HEK293 (cell line): ENCODE measurements around a stretch of chr1.

DNA sequence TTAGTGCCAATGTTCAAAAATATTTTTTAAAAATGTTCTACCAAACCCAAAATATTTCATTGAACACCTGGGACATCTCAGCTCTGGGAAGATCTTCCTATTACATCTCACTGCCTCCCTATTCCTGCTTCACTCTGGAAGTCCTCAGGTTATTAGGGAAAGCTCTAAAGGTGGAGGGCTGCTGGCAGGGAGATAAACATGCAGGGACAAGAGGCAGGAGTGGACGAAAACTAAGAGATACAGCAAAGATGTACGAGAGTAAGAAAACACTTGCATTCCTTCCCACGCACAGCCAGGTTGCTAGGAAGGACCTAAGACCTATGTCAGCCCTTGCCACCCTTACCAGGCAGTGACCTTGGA, 87.3 kb upstream of the ZNF648 start:
- PRO-cap, result no peak
- RRBS, 2 experiments, result no CpG with 5 or more reads among the region's 3 CpGs

DNA sequence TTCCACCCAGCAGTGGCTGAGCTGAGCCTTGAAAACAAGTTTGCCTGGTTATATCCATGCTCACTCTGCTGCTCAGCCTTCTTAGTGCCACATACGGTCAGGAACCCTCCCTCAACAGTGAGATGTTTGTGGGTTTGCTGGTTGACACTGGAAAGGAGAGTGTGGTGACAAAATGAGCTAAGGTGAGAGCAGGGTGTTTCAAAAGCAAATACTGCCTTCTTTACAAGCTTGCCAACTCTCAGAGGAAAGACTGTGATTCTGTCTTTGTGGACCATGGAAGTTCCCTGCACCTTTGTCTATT, 119.8 kb upstream of the ZNF648 start:
- PRO-cap, result no peak
- RRBS, 2 experiments, result no CpG with 5 or more reads among the region's 1 CpG

DNA sequence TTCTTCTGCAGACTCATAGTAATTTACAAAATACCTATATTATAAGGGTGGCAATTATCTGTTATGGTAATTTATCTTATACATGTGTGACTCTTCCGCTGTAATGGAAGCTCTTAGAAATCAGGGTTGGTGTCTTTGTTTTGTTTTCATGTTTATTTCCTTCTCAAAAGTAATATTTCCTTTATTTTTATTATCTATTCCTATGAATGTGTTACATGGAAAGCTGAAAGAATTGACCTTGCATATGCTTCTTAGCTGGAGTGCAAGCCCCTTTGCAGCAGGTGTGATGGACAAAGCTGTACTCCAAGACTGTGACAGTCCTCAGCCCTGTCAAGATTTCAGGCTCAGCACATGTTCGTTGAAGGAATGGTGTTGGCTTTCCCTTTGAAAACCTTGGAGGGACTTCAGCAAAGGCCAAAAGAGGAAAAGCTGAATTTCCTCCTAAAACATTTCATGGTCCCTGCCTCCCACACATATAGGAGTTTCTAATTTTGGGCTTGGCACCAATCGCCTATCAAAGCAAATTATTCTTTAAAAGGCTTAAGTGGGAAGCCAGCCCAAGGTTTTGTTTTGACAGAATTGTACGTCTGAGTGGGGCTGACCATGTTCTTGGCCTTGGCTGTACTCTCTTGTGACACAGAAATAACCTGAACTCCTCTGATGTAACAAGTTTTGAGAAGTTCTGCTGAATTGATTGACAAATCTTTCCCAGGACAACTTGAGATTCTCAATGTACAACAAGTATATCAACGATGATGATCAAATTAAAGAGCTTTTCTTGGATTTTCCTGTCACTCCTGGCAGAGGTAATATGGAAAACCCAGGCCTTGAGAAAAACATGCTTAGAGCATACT, 135.5 kb upstream of the ZNF648 start:
- PRO-cap, result no peak
- RRBS, 2 experiments, result no CpG with 5 or more reads among the region's 5 CpGs

DNA sequence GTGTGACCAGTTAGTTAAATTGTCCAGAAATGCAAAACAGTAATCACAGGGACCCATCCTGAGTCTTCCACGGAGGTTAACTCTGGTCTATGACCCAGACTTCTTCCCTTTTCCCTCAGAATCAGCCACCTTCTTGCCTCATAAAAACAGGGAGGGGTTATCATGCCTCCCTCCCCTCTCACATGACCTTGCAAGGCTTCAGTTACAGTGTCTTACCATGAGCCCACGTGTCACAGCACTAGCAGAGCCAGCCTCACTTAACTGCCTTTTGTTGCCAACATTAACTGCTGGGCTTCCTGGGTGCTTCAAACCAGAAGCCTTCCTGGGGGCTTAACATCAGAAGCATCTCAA, 132.5 kb downstream of the GLUL start:
- PRO-cap, result no peak
- RRBS, 2 experiments, result no CpG with 5 or more reads among the region's 2 CpGs

DNA sequence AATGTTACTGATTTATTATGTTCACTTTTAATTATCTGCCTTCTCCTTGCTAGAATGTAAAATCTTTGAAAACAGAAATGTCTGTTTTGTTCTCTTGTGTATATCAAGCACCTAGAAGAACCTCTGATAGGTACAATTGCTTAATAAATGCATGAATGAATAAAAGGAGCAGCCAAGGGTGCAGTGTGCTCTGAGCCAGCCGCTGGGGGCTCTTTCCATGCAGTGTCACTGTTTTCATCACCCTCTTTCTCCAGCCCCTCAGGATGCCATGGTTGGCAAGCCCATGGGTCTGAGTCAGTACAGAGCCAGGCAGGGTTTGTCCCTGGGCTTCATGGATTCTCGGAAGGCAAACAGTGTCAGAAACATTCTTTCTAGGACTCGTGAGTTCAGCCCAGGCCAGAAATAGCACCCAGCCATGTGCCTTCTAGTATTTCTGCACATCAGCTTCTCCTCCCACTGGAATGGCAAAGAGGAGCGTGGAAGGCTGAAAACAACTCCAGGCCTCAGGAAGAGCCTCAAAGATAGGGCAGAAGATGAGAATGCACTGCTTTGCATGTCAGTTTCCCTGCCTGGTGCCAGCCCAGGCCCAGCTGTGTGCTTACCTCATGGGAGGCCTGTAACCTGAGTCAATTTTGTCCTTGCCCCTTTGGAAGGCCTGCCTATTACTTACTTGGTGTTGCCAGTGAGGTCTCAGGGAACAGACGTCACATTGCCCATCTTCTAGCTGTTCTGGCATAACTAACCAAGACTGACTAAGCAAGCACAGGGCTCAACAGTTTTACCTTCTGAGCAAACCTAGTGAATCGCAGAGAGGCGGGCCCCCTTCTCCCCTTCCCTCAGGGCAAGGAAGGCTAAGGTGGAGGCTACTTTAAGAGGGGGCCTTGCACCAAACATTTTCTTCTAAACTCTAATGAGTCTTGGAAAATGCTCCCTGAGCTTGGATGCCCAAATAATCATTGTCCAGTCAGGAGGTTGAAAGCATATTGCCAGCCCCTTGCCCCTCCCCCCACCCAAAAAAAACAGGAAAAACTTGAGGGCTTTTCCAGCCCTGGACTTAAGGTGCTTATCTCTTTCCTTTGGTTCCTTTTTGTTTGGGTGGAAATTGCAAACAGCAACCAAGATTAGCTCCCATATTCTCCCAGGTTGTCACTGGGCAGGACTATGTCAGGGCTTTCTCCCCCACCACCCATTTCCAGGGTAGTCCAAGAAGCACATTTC, 42.4 kb downstream of the GLUL start:
- PRO-cap, result no peak
- RRBS, 2 experiments, result no CpG with 5 or more reads among the region's 7 CpGs

GRCh38 chr1:182872175-182873022, 33.3 kb downstream of the DHX9 start:
- PRO-cap, result no peak
- RRBS, 2 experiments, result no CpG with 5 or more reads among the region's 2 CpGs

- PRO-cap, result unidirectional peak, plus-strand start at chr1:182962788
- RRBS, 2 experiments, result no CpG with 5 or more reads among the region's 5 CpGs
Observed at GRCh38 chr1:182962564-182962970, 9.6 kb upstream of the SHCBP1L start.

DNA sequence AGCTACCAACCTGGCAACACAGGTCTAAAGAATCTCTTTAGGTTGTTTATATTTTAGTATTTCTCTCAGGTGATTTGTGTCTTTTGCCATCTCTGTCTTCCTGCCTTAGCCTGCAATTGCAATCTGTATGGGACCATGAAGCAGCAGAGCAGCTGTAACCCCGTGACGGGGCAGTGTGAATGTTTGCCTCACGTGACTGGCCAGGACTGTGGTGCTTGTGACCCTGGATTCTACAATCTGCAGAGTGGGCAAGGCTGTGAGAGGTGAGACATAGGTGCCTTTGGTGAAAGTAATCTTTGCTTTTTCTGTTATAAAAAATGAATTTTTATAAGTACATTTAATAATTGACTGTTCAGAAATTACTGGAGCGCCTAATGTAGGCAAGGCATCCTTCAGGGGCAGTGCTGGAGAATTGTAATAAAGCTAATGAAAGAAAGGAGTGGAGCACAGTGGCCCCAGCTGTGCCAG, 60.7 kb upstream of the LAMC2 start:
- PRO-cap, result no peak
- RRBS, 2 experiments, result no CpG with 5 or more reads among the region's 4 CpGs

- PRO-cap, result no peak
- RRBS, 2 experiments, result no CpG with 5 or more reads among the region's 2 CpGs
Observed at GRCh38 chr1:183140077-183140767, 45.8 kb upstream of the LAMC2 start.

DNA sequence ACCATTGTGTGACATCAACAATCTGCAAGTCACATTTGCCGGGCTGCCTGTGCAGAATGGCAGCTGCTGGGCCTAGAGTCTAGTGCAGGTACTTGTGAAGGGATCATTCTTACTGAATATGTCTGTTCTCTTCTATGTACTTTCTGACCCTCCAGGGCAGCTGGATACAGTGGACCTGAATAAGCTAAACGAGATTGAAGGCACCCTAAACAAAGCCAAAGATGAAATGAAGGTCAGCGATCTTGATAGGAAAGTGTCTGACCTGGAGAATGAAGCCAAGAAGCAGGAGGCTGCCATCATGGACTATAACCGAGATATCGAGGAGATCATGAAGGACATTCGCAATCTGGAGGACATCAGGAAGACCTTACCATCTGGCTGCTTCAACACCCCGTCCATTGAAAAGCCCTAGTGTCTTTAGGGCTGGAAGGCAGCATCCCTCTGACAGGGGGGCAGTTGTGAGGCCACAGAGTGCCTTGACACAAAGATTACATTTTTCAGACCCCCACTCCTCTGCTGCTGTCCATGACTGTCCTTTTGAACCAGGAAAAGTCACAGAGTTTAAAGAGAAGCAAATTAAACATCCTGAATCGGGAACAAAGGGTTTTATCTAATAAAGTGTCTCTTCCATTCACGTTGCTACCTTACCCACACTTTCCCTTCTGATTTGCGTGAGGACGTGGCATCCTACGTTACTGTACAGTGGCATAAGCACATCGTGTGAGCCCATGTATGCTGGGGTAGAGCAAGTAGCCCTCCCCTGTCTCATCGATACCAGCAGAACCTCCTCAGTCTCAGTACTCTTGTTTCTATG, 43.5 kb upstream of the LAMC2 start:
- PRO-cap, result no peak
- RRBS, 2 experiments, result no CpG with 5 or more reads among the region's 14 CpGs

GRCh38 chr1:183286901-183287885, 101.1 kb downstream of the LAMC2 start:
- PRO-cap, result no peak
- RRBS, 2 experiments, result no CpG with 5 or more reads among the region's 10 CpGs

DNA sequence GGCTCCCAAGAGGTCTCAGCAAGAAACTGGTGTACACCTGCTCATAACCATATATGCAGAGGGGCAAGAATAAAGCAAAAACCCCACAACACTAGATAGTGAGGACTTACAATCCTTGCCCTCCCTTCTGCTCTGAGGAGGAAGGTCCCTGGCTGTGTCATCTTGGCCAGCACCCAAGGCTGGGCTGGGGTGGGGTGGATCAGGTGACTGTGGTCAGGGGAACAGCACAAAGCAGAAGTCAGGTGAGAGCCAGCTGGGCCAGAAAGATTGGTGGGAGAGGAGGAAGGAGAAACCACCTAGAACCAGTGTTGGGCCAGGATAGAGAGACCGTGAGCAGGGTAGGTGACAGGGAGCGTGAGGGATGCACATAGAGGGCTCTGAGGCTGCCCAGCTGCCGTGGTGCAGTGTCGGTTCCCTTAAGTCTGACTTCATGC, 22.7 kb downstream of the NCF2 start:
- PRO-cap, result no peak
- RRBS, 2 experiments, result no CpG with 5 or more reads among the region's 4 CpGs

DNA sequence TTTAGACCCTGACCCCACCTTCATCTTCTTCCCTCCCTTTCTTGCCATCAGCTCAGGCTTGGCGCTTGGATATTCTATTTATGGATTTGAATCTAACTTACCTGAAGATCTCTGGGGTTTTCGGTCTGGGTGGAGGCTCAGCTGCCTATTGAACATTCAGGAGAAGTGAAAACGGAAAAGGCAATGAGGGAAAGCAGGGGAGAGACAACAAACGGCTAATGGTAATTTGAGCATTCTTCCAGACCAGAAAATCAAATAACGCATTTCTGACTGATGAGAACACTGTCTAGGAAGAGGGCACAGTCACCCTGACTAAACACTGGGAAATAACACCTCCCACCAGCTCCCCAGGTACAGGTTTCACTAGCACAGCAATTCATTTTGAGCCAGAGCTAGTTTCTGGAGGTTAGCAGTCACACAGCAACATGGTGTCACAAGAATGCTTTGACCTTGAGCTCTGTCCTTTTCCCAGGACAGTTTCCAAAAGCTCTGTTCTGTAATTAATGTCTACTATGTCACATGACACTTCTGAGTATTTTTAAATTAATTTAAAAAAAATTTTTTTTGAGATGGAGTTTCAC, 21.1 kb downstream of the NCF2 start:
- PRO-cap, result no peak
- RRBS, 2 experiments, result no CpG with 5 or more reads among the region's 5 CpGs

GRCh38 chr1:183604902-183605357, 14.7 kb upstream of the NCF2 start:
- PRO-cap, result no peak
- RRBS, 2 experiments, result no CpG with 5 or more reads among the region's 9 CpGs

DNA sequence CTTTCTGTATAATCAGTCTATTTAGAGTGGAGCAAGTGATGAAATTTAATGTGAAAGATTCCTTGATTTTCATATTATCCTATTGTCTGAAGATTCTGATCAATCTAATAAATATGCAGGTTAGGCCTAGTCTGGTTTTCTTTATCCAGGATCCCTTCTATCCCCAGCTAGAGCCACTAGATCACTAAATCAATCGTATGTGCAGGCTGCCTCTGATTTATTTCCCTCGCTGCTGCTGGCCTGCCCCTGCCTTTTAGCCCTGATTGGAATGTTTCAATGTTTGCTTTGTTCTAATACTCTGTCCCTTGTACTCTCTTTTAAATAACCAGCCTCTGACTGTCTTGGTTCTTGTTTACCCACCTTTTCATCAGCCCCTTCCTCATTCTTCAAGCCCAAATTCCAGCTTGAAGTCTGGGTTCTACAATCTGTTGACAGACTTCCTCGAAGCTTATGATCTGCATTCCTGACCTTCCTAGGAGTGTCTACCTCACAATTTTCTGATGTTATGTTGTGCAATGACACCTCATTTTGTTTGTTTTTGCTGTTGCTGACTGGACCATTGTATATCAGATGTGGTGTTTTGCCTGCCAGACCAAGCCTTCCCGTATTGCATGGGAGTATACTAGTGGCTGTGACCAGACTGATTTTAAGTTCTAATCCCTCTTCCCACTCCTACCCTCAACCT, 46.5 kb upstream of the APOBEC4 start:
- PRO-cap, result no peak
- RRBS, 2 experiments, result no CpG with 5 or more reads among the region's 4 CpGs

- PRO-cap, result no peak
- RRBS, 2 experiments, result no CpG with 5 or more reads among the region's 8 CpGs
Observed at GRCh38 chr1:183873244-183874151, 68.6 kb downstream of the RGL1 start.

- PRO-cap, result no peak
- RRBS, 2 experiments, result no CpG with 5 or more reads among the region's 5 CpGs
Observed at GRCh38 chr1:183881738-183882281, 76.9 kb downstream of the RGL1 start.

DNA sequence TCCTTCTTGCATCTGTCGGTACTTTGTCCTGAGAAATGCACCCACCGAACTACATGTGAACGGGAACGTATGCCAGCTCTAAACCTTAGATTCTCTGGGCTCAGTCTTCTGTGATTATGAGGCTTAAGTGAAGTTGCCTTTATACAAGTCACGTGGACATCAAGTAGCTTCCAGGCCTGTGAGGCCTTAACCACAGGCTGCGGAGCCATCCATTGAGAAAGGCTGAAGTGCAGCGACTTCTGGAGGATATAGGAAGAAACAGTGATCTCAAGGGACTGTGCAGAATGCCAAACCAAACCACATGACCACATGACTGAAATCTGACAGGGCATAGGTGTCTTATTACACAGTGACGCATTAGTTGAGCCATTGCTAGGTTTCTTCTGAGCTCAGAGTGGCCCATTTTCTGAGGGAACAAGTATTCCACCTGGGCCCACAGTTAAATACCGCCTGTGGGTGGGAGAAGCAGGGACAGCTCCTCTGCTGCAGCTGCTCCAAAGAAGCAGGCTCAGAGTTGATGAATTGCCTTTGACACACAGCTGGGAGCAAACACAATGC, 94.6 kb downstream of the COLGALT2 start:
- PRO-cap, result bidirectional peak, plus-strand start at position 195 of the sequence, minus-strand start at position 112 of the sequence; bidirectional peak, plus-strand start at position 430 of the sequence, minus-strand start at position 221 of the sequence
- RRBS, 2 experiments, result no CpG with 5 or more reads among the region's 9 CpGs

DNA sequence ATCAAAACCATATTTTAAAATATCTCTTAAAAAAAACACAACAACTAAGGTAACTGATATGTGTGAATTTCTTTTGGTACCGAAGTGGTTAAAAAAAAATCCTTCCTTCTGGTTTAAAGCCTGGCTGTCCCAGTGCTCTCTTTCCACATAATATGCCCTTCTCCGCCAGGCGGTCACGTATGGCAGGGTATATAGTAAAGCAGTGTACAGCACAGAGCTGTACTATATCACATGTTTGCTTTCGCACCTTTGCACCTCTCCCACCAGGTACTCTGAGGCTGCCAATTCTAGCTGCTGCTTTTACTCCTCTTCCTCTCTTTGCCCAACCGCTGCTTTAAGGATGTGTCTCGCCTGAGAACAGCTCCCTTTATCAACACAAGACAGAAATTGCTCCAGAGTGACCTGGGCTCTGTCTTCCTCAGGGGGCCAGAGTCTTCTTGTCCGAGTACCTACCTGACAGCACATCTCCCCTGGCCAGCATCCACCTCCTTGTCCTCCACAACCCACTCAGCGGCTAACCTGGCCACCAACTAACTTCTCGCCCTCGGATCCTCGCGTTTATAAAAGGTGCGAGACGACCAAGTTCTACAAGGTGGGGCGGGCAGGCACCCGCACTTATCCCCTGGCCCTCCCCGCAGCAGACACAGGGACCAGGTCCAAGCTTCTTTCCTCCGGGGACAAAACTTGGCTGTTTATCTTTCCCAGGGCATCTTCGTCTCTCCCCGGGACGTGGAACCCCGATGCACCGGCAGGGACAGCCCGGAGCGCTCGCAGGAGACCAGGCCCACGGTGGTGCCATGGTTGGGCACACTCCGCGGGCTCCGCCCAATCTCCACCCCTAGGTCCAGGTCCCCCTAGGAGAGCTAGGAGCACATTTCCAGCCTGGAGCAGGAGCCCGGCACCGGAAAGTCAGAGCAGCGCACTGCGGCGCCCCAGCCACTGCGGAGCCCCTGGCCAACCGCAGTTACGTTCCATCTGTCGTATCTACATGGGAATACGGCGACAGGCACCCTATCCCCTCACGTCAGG, 1.5 kb downstream of the COLGALT2 start:
- PRO-cap, result bidirectional peak, plus-strand start at position 883 of the sequence, minus-strand start at position 962 of the sequence
- RRBS, 2 experiments, result 44 to 78% methylated on average over 3 of the region's 43 CpGs

DNA sequence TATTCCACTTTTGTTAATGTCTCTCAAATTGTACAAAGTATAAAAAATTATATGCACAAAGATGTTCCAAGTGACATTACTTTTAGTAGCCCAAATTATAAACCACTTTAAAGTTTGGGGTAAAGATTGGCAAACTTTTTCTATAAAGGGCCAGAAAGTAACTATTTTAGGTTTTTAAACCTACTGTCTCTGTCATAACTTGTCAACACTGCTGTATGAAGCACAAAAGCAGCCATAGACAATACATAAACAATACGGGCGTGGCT, 22.0 kb downstream of the TSEN15 start:
- PRO-cap, result no peak
- RRBS, 2 experiments, result no CpG with 5 or more reads among the region's 2 CpGs